Right ventricle myocardium (tissue), 1 donor: Measurements from ENCODE around the genes FAF1 and EPS15.

GRCh38 chr1:47387214-47388206, 28.6 kb upstream of the FOXE3 start:
- PRO-cap, 2 experiments, result no peak in any of the 2 experiments

DNA sequence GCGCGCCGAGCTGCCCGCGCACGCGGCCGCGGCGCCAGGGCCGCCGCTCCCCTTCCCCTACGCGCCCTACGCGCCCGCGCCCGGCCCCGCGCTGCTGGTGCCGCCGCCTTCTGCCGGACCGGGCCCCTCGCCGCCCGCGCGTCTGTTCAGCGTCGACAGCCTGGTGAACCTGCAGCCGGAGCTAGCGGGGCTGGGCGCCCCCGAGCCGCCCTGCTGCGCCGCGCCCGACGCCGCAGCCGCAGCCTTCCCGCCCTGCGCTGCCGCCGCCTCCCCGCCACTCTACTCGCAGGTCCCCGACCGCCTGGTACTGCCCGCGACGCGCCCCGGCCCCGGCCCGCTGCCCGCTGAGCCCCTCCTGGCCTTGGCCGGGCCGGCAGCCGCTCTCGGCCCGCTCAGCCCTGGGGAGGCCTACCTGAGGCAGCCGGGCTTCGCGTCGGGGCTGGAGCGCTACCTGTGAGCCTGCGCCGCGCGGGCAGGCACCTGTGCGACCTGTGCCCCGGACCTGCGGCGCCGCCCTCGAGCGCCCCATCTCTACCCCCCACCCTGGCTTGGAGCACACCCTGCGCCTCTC, 819 bp downstream of the FOXE3 start:
- PRO-cap, 2 experiments, result no peak in any of the 2 experiments

GRCh38 chr1:47440611-47441116, 2.8 kb downstream of the FOXD2 start:
- PRO-cap, 2 experiments, result no peak in any of the 2 experiments

DNA sequence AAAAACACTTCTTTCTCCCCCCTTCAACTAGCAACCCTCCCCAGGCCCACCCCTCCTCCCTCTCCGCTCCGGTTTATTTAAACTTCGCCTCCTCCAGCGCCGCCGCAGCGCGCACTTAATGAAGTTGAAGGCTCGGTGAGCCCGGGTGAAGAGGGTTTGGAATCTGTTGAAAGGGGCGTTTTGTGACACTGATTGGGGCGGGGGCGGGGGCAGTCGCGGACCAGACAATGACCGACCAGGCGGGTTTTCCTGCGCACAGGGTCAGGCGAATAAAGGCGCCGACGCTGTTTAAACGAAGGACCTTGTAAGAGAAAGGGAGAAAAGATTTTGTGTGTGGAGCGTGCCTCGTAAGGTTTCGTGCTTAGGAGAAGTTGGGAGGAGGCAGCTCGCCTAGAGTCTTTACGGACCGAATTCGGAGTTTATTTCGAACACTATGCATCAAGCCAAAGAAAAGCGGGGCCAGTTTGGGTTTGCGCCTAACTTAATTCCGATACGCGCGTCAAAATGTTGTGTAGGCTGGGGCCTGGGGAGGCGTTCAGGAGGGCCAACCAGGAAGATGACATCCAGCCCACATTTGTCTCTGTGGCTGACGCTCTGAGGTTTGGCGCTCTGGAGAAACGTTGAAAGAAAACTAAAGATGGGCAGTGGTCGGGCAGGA, 6.3 kb downstream of the FOXD2 start:
- PRO-cap, 2 experiments, result no peak in any of the 2 experiments

DNA sequence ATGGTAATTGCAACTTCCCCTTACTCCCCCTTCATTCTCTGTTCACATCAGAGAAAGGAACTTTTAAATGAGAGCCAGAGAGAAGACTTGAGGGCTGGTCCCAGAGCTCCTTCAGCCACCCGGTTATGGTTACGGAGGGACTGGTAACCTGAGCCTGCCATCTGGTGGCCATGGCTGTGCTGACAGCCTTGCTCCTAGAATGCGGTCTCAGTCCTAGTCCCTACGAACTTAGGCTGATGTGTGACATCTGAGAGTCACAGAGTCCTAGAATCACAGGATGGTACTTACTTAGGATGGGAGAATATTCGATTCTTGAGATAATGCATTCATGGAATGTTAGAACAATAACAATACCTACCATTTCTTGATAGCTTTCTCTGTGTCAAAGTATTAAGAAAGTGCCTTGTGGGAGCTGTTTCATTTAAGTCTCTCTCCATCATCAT, 270.9 kb downstream of the TRABD2B start:
- PRO-cap, 2 experiments, result no peak in any of the 2 experiments

GRCh38 chr1:47817617-47818297, 179.4 kb downstream of the TRABD2B start:
- PRO-cap, 2 experiments, result no peak in any of the 2 experiments

DNA sequence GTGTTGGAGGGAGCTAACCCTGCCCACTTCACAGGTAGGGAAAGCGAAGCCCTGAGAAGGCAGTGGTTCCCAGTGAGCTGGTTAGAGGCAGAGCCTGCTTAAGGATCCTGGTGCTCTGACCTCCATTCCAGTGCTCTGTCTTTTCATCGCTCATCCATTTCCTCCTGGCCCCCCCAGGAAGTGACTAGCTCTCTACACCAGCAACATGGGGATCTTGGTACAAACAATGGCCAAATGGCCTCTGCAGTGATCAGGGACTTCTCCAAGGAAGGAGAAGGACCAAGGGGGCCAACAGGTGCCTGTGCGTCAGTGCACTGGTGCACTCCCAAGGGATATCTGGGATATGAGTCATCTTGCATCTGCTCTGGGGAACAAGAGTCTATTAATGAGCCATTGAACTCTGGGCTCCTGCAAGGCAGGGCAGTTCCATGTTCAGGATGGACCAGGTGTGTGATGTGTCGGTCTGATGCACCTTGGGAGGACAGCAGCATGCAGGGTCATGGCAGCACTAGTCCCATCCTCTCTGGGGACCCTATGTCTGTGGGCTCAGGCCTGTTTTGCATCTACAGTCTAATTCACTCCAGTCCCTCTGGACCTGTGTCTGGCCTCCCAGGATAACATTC, 125.4 kb downstream of the TRABD2B start:
- PRO-cap, 2 experiments, result no peak in any of the 2 experiments

- PRO-cap, 2 experiments, result no peak in any of the 2 experiments
Observed at GRCh38 chr1:47980720-47981471, 16.3 kb downstream of the TRABD2B start.

- PRO-cap, 2 experiments, result peak in 2 of 2 experiments; most common plus-strand start chr1:48472389 (in 2)
Observed at GRCh38 chr1:48472323-48472654, 285 bp upstream of the SPATA6 start.

- PRO-cap, 2 experiments, result no peak in any of the 2 experiments
Observed at GRCh38 chr1:48878447-48879149, 101.9 kb upstream of the BEND5 start.

- PRO-cap, 2 experiments, result no peak in any of the 2 experiments
Observed at GRCh38 chr1:49257086-49258286, 480.8 kb upstream of the BEND5 start.

GRCh38 chr1:50175579-50176141, 66.9 kb downstream of the ELAVL4 start:
- PRO-cap, 2 experiments, result no peak in any of the 2 experiments

GRCh38 chr1:50179599-50179942, 70.9 kb downstream of the ELAVL4 start:
- PRO-cap, 2 experiments, result no peak in any of the 2 experiments

DNA sequence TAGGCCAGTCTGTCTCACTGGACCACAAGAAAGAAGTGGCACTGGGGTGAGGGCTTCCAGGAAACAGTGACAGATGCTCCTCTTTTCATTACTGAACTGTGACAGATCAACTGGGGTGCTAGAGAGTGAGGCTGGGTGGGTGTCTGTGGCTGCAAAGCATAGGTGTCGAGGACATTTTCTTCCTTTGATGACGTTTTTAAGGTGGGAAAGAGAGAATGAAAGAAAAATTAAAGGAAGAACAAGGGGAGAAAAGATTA, 27.7 kb upstream of the DMRTA2 start:
- PRO-cap, 2 experiments, result no peak in any of the 2 experiments

DNA sequence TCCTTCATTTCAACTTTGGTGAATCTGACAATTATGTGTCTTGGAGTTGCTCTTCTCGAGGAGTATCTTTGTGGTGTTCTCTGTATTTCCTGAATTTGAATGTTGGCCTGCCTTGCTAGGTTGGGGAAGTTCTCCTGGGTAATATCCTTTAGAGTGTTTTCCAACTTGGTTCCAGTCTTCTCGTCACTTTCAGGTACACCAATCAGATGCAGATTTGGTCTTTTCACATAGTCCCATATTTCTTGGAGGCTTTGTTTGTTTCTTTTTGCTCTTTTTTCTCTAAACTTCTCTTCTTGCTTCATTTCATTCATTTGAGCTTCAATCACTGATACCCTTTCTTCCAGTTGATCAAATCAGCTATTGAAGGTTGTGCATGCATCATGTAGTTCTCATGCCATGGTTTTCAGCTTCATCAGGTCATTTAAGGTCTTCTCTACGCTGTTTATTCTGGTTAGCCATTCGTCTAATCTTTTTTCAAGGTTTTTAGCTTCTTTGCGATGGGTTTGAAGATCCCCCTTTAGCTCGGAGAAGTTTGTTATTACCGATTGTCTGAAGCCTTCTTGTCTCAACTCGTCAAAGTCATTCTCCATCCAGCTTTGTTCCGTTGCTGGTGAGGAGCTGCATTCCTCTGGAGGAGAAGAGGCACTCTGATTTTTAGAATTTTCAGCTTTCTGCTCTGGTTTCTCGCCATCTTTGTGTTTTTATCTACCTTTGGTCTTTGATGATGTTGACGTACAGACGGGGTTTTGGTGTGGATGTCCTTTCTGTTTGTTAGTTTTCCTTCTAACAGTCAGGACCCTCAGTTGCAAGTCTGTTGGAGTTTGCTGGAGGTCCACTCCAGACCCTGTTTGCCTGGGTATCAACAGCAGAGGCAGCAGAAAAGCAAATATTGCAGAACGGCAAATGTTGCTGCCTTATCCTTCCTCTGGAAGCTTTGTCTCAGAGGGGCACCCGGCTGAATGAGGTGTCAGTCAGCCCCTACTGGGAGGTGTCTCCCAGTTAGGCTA, 50.5 kb downstream of the FAF1 start:
- PRO-cap, 2 experiments, result no peak in any of the 2 experiments

- PRO-cap, 2 experiments, result peak in 2 of 2 experiments; most common plus-strand start chr1:50960354 (in 2); most common minus-strand start chr1:50959916 (in 1)
Observed at GRCh38 chr1:50959425-50960491, at the start of gene FAF1. Gene FAF1 (minus strand): TSS chr1:50960267.

DNA sequence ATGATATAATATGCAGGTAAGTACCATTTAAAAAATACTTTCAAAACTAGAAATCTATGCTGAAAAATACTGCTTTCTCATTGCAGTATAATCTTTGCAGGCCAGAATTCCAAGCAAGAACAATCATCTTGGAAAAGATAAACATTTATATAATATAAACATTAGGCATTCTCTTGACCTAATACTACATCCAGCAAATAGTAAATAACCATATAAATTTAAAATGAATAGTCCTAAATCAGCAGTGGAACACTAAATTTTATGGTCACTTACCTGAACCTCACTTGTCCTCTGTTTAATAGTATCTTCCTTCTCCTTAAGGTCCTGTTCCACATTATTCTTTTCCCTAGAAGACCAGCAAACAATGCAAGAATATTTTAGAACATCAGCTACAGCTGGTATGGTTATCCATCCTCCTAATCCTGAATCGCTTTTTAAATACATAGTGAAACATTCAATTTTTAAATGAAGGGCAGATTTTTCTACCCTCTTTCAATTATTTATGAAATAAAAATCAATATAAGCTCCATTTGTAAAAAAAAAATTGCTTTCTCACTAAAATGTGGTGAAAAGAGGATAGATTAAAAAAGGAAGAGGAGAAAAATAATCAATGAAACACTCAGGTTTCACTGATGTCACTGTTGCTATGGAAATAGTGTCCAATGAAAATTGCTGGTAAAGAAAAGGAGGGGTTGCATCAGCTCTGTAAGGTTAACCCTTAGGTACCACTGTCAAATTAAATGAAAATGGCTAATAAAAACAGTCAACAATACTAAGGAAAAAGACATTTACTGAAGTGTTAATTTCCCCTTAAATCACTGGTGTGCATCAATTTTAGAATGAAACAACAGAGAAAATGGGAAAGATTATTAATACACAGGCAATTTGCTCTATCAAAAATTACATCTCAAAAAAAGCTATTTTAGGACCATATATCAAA, 91.4 kb upstream of the TTC39A start:
- PRO-cap, 2 experiments, result no peak in any of the 2 experiments

DNA sequence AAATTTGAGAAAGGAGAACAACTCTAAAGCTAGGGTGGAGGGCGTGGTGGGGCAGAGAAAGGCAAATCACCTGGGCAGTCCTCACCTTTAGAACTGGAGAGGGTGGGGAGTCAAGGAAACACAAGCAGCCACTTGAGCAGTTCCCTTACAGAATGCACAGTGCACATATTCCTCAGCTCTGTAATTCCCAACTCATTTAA, 27.5 kb downstream of the EPS15 start:
- PRO-cap, 2 experiments, result no peak in any of the 2 experiments

GRCh38 chr1:51519008-51519622, at the start of gene EPS15:
Gene EPS15 (minus strand): TSS chr1:51519266.
- PRO-cap, 2 experiments, result peak in 2 of 2 experiments; most common minus-strand start chr1:51519245 (in 2)

- PRO-cap, 2 experiments, result no peak in any of the 2 experiments
Observed at GRCh38 chr1:51534279-51534703, 15.2 kb upstream of the EPS15 start.